Skin of body (tissue), 2 donors: Measurements from ENCODE around the genes DENND10 and SEC23IP.

DNA sequence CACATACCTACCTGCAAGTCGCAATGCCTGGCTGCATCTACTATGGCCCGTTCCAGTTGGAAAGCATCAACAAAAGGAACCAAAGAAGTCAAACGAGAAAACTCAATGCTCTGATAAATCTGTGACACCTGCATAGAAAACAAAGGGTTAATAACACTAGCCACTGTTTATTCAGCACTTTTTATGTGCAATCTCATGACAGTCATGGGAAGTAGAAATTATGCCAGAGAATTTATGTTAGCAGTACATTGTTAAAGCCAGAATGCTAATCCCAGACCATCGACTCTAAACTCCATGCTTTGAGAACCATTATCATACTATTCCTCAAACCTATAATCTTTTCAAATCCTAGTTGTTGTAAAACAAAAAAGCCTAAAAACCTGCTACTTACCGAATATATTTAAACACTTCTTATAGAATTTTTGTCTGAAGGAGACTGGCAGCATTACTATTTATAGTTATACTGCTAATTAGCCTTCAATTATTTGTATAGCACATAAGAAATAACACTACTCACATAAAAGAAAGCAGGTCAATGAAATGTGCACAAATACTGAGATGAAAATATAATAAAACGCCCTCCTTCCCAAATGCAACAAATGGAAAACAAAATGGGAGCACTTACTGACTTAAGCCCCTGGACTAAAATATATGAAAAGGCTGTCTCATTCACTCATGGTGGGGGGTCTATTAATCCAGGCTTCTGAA is 20.9 kb downstream of the EIF3A start:
- RAMPAGE, long total RNA = no peak

DNA sequence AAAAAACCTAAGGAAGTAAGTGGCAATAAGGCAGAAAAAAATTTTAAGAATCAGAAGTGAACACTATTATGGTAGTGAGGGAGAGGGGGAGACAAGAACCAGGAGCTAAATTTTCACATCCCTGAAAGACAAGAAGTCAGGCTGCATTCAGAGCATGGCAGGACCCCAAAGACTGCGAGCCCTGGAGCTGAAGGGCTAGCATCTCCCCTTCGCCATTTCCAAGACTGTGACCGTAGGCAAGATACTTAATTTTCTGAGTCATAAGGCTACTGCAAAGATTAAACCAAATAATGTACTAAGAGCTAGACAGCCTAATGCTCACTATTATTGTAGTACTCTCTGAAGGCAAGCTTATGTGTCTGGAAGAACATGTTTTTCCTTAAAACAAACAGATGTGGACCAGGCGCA is 14.1 kb downstream of the EIF3A start:
- RAMPAGE, long total RNA = no peak

DNA sequence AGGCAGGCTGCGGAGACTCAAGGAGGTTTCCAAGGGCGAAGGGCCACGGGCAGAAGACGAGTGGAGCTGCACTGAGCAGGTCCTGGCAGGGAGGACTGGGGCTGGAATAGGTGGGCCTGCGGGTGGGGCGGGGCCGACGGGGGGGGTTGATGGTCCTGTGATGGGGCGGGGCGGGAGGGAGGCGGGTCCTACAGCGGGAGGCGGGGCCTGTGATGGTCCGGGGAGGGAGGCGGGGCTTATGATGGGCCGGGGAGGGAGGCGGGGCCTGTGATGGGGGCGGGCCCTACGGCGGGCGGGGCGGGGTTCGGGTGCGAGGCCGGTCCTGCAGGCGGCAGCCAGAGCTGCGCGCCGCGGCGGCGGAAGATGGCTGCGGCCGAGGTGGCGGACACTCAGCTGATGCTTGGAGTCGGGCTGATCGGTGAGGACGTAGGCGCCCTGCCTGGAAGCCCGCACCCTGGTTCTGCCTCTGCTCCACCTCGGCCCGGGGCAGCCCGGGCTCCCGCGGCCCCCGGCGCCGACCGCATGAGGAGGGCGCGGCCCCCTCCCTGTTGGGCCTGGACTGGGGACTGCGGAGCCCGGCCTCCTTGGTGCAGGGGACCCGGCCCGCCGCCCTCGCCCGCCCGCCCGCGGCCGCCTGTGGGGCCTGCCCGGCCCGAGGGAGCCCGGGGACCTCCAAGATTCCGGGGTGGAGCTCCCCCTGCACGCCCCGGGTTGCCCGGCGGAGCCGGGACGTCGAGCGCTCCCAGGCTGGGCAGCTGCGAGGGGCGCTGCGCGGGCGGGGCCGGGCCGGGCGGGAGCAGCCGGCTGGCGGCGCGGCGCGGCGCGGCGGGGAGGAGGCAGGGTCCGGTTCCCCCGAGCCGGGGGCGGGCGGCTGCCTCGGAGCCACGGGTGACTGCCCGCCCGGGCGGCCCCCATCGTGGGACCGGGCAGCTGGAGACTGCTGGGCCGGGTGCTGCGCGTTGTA is at the start of gene DENND10:
TSS of gene DENND10 (plus strand) at position 334 of the 964 bp plus-strand sequence.
- RAMPAGE, long total RNA = no peak

- RAMPAGE, long total RNA = no peak
Observed at GRCh38 chr10:119208574-119209341, 1.4 kb downstream of the GRK5 start.

DNA sequence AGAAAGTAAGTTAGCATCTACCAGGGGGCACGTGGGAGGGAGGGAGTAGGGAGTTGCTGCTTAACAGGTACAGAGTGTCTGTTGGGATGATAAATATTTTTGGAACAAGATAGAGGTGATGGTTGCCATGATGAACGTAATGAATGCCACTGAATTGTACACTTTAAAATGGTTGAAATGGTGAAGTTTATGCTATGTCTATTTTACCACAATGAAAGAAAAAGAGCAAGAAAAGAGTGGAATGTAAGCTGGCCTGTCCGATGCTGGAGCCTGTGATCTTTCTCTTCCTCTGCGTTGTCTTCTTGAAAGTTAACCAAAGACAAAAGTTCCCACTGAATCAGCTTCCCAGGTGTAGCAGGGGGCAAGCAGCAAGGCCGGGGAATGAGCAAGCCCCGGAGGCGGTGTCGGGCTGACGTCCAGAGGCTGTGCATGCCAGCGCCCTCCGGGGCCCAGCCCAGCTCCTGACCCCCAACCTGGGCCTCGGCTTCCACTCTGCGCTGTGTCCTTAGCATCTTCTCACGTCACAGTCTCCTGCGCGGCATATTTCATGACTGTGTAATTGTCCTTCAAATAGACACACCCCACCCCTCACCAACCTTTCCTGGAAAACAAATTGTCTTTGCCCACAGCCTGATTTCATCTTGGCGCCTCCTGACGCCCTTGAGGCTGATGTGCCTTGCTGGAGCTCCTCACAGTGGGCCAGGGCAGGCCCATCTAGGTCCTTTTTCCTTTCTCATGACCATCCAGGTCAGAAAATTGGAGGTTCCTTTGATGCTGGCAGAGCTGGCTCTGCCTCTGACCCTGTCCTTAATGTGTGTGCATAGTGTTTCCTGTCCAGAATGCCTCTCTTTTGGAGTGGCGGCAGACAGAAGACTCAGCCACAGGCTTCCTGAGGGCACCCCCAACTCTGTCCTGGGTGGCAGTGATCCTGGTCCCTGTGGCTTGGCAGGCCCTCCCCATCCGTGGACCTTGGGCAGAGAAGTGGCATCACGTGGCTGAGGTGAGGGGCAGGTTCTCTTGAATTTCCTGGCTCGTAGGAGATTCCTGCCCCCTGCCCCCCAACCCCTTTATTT is 133.5 kb downstream of the RGS10 start:
- RAMPAGE, long total RNA = no peak

DNA sequence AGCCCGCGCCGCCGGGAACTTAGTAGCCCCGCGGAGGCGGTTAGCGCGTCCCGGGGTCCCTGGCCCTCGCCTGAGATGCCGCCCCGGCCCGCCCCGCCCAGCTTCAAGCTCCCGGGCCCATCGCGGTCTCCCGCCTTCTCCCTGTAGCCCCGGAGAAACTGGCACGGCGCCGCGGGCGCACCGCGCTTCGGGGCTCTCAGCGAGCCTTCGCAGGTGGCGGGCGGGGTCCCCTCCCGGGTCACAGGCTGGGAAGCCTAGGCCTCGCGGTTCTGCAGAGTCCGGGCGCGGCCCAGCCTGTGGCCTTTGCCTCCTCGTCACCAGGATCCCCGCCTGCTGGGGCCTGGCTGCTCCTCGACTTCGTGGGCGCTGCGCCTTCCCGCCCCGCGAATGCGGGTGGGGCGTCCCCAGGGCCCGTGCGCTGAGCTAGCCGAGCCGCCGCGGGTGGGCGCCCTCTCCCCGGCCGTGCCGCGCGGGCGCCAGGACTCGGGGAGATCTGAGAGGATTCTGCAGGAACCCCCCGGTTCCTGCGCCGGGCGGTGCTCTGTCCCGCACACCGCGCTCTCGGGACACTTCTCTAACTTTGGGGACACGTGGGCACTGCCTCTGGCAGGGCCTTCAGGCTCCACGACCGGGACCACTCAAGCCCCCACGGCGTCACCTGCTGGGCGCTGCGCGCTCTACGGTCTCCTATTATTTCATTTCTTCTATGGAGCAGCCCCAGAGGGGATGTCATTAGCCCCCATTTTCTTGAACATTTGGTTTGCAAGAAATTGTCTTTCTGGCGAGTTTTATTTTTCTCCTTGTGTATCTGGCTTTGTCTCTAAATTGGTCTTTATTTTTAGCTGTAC is 681 bp upstream of the RGS10 start:
- RAMPAGE, long total RNA = no peak

DNA sequence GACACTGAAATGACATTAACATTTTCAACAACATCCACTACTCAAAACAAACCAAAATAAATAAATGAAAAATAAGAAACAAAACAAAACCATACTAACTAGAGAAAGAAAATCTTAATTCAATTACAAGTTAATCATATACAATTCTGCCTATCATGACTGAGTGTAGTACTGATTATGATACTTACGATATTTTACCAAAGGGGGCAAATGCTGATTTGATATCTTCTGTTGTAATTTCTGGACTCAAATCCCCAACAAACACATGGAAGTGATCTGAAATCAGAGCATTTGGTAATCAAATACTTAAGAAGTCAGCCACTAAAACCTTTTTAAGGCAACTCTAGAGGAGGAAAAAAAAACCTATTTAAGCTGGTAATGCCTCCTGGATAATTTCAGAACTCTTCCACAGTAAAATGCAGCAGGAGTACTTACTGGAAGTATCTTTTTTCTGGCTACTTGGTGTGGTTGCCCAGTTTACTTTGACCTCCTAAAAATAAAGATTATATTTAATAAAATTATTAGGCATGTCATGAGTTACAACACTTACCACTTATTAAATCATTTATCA is 14.9 kb downstream of the TIAL1 start:
- RAMPAGE, long total RNA = no peak

GRCh38 chr10:119596058-119596335 is 767 bp downstream of the TIAL1 start:
- RAMPAGE, long total RNA = no peak

- RAMPAGE, long total RNA = no peak
Observed at GRCh38 chr10:119651941-119652463, 822 bp downstream of the BAG3 start.

DNA sequence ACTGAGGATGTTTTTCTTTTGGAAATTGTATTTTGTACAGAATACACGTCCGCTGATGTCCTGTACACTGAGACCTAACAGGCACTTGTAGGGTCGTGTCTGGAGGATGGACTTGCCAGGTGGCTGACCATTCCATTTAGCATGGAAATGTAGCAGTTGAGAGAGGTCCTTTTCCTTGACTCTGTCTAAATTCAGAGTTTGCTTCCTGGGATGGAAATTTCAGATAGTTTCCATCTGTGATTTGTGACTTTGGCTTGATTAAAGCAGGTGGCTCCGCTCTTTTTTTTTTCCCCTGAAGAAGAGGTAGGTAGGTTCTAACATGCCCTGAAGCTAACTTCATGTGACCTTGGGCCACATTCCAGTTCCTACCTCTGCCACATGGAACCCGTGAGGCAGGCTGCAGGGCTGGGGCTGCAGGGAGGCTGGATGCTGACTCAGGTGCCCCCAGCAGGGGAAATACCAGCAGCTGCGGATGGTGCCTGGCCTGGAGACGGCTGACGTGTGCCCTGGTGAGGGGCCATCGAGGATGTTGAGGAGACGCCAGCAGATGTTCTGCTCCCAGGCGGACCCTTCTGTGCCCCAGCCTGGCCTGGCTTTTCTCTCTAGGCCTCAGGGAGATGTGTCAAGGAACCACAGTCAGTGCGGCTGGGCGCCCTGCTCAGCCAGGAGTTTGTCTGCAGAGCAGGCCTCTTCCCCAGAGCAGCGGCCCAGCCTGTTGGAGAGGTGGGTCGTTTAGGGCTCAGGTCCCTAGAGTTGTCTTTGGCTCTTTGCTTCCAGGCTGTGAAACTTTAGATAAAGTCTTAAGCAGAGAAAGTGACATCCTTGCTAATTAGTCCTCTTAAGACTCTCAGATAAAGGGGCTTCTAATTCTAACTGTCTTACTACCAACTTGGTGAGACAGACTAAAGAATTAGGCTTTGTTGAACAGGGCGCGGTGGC is 8.7 kb downstream of the BAG3 start:
- RAMPAGE, long total RNA = no peak

GRCh38 chr10:119668272-119669042 is 17.3 kb downstream of the BAG3 start:
- RAMPAGE, long total RNA = no peak

GRCh38 chr10:119847460-119847826 is 25.2 kb downstream of the MCMBP start:
- RAMPAGE, long total RNA = no peak

- RAMPAGE, long total RNA = no peak
Observed at GRCh38 chr10:119871898-119872751, 518 bp downstream of the MCMBP start.

GRCh38 chr10:119892121-119893476 is at the start of gene SEC23IP:
Gene SEC23IP (plus strand): TSS chr10:119892730.
- RAMPAGE, long total RNA = no peak

GRCh38 chr10:120239966-120240404 is 217.0 kb upstream of the PLPP4 start:
- RAMPAGE, long total RNA = no peak

GRCh38 chr10:120721732-120722117 is 129.4 kb upstream of the WDR11 start:
- RAMPAGE, long total RNA = no peak

- RAMPAGE, long total RNA = no peak
Observed at GRCh38 chr10:120884772-120885150, 33.6 kb downstream of the WDR11 start.

DNA sequence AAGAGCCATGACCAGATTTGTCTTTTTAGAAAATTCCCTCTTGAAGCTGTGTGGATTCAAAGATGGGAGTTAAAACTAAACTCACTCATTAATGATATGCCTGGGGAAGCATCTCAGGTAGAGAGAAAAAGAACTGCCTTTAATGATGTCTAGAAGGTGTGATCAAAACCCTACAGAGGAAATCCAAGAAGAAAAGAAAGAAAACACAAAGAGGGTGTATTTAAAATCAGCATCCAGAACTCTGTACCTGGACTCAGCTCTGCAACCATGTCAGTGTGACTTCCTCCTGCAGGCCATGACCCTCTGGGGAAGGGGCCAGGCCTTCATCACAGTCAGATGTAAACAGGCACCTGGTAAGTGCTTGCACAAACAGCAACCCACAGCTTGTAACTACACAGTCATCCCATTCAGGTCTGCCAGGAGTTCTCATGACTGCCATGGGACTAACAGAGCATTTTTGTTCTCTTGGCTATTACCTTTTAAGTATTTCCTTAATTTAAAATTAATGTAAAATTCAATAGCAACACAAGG is 307.6 kb downstream of the WDR11 start:
- RAMPAGE, long total RNA = no peak

- RAMPAGE, long total RNA = no peak
Observed at GRCh38 chr10:121668661-121668991, 70.4 kb upstream of the FGFR2 start.

GRCh38 chr10:121926499-121927124 is 1.2 kb downstream of the ATE1 start:
- RAMPAGE, long total RNA = no peak